ENCODE measurements around a stretch of chr3.

GRCh38 chr3:10186176-10186561 lies 21.4 kb downstream of the IRAK2 start:
- PRO-cap: no peak

DNA sequence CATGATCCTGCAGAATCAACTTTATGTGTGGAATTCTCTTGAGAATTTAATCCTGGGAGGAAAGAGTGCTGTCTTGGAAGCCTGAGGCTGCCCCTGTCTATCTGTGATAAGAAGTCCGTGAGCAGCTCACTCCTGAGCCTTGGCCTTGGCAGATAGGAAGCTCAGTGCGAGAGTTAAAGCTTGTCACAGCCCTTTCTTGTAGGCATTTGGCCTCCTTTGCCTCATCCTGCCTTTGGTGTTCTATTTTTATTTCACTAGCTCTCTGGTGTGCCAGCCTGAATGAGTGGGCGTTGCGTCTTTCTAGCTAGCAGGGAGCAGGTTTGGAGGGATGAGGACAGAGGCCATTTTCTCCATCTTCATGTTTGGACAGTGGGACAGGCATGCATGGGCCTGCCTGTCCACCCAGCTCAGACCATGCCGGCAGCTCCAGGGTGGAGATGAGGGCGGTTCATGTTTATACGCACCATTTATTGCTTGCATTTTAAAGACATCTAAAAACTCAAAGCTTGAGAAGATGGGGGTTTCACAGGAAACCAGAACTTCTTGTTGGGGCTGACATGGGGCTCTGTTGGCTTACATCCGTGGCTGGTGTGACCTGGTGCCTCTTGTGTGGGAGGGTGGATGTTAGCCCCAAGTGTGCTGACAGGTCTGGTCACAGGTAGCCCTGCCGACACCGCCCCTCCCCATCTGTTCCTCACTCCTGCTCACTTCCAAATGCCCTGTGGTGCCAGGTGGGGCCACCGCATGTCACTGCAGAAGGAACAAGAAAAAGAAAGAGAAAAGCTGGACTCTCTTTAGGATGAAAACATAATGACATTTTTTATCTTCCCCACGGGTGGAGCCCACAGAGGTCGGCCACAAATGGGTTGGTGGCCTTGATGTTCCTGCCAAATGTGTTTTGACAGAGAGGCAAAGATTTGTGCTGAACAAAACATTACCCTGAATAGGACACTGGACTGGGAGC lies 29.9 kb downstream of the IRAK2 start:
- PRO-cap: no peak

DNA sequence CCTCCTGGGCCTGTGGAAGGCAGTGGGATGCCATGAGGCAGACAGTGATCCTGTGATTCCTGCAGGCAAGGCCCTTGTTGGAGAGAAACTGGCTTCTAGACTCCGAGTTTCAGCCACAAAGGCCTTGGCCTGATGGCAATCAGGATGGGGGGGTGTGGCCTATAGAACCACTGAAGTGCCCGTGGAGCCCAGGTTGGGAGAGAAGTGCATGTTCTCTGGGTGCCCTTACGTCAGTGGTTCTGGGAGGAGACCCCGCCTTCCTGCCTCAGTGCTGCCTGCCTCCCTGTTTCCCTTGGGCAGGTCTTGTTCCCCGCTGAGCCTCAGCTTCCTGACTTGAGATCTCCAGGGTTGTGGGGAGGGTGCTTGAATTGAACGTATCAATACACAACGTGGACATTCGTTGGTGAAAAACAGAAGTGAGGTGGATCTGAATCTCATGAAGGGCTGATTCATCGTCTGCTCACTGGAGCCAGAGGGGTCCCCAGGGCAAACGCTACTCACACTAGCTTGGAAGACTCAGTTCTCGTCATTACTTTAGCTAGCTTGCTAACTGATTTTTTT lies 31.8 kb downstream of the IRAK2 start:
- PRO-cap: no peak

- PRO-cap: no peak
These were observed 24.6 kb upstream of the TATDN2 start for GRCh38 chr3:10223536-10224140.

DNA sequence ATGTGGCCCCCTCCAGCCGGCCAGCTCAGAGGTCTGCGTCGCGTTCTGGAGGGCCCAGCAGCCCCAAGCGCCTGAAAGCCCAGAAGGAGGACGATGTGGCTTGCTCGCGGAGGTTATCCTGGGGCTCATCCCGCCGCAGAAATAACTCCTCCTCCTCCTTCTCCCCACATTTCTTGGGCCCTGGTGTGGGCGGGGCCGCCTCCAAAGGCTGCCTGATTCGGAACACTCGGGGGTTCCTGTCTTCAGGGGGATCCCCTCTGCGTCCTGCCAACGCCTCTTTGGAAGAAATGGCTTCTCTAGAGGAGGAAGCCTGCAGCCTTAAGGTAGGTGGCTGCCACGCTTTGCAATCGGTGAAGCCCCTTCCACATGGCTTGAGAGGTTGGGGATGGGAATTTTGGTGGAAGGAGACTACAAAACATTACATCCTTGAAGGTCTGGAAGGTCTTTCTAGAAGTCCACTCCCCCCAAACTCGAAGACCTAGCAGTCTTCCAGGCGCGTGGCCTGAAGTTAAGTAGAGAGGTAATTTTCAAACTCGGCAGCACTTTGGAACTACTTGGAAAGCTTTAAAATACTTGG lies 1.1 kb downstream of the TATDN2 start:
- PRO-cap: unidirectional peak, minus-strand start at position 143 of the sequence

DNA sequence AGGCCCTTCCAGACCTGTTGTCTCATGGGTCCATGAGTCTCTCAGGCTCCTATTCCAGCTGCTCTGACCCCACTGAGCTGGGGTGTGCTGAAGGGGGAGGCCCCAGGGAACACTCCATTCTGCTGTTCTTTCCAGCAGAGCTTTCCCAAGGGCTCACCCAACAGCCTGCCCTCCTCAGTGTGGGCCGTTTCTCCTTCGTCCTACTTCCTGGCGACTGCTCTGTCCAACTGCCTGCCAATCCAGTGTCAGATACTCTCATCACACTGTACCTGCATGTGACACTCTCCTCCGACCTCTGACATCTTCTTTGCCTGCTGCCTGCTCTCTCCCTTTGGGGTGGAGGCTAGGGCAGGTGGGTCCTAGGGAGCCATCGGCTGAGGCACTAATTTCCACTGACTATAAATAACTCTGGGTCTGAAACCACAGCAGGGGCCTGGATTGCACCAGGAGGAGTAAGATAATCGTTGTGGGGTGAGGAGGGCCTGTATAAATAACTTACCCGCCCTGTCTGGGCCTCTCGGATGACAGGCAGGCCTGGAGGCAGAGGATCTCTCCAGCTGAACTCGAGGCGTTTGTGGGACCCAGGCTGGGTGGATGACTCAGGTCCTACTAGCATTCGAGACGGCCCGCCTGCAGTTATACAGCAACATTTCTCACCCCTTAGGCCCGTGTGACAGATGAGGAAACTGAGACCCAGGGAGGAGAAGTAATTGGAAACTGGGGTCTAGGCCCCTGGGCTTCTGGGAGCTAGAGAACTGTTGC lies 67.0 kb downstream of the ATP2B2 start:
- PRO-cap: no peak

DNA sequence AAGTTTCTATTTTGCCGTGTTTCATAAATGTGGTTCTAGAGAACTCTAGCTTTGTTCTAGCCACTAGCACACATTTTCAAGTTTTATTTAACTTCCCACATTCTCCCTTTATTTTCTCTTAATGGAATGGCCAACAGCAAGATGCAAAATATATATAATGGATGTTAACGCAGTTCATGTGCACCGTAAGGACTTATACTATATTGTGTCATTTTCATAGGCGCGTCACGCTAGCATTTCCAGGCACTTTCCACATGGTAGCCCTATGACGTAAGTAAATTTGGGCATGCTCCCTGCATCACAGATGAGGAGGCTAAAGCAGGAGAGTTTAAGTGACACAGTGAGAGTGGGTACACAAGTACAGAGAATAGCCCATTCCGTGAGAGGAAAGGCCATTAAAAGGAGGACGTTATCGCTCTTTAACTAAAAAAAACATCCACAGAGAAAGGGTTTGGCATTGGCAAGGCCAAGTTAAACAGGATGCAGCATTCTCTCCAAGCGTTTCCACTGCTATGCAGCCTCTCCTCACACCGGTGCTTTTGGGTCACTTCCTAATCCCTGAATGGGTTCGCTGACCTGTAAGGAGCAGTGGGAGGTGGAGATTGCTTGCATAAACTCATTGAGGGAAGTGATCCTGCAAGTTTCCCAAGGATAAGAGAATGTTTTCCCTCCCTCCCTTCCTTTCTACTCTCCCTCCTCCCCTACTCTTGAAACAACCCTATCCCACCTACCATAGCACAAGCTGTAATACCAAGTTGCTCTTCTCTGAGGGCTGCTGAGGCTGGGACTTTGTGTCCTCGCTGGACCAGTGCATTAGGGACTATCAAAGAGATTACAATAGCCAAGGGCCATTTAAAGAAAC lies 147.7 kb downstream of the VGLL4 start:
- PRO-cap: no peak

GRCh38 chr3:11557812-11558824 lies 85.6 kb downstream of the VGLL4 start:
- PRO-cap: no peak

- PRO-cap: no peak
These were observed 42.0 kb downstream of the VGLL4 start for GRCh38 chr3:11601338-11602424.

DNA sequence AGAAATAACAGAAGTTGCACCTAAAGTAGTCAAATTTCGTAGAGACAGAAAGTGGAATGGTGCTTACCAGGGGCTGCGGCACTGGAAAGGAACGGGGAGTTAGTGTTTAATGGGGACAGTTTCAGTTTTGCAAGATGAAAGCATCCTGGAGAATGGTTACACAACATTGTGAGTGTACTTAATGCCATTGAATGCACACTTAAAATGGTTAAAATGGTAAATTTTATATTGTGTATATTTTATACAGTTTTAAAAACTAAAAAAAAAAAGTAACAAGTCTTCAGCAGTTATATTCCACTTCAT lies 27.4 kb downstream of the PPARG start:
- PRO-cap: no peak

- PRO-cap: no peak
These were observed 53.7 kb upstream of the TSEN2 start for GRCh38 chr3:12430519-12431108.

DNA sequence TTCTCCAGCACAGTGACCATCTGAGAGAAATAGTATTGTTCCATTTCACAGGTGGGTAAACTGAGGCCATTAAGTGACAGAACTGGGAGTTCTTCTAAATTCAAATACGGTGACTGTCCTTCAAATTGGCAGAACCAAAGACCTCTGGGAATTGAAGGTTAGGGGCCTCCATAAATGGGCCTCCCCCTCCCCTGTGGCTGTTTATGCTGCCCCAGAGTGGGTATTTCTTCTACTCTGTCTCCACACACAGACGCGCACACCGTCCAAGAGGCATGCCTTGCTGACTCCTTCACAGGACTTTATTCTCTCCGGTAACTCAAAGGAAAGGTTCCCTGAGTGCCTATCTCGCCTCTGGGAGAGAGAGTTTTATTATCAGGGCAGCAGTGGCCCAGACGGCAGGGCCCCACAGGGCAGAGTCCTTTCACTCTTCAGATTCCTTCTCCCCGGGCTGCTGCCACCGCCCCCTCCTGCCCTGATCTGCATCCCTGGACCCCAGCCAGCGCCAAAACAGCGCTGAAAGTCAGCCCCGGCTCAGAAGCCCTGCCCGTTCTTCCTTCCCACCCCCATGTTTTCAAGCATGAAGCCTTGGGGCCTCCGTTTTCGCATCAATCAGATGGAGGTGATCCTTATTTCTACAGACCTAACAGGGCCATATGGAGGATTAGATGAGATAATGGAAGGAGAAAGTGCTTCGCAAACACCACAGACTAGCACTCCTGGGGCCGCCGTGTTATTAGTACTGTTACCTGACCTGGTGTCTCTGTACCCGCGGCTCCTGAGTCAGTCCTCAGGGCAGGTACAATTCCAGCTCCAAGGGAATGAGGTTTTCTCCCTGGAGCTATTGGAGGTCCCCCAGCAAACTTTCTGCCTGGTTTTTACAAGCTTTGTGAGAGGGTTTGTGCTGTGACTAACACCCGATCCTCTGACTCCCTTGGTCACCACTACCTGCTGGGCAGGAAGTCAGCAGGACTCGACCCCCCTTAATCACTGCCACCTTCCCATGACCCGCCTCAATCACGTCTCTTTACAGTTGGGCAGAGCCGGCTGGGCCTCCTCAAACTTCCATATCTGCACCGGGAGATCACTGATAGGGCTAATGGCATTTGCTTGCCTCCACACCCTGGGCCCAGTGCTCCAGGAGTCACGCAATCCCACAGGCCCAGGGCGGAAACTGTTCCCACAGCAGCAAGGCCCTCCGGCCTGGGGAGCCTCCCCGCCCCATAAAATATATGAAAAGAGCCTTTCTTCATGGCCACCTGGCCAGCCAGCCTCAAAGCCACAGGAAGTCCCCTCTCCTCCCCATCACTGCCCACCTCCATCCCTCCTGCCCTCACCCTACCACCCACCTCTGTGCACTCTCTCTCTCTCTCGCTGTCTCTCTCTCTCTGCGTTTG lies 39.5 kb upstream of the TSEN2 start:
- PRO-cap: no peak

DNA sequence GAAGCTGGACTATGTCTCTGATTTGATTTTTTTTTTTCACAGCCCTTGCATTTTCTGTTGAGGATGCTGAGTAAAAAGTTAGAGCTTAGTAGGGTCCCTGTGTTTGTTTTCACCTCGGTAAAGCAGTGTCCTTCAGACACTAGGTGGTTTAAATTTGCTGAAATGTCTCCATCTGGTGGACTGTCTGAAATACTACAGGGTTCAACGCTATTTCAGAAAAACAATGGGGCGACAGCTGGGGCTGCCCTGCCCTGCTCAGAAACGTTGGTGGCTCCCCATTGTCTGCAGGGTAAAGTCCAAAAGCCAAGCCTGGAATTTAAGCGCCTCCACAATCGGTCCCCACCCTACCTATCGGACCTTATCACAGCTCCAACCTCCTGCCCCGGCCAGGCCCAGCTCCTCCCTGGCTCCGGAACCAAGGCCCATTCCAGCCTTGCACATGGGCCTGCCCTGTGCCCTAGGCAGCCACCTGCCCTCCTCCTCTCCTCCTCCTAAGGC lies 4.4 kb upstream of the TSEN2 start:
- PRO-cap: no peak

- PRO-cap: no peak
These were observed 807 bp upstream of the MKRN2 start for GRCh38 chr3:12555955-12556605.

DNA sequence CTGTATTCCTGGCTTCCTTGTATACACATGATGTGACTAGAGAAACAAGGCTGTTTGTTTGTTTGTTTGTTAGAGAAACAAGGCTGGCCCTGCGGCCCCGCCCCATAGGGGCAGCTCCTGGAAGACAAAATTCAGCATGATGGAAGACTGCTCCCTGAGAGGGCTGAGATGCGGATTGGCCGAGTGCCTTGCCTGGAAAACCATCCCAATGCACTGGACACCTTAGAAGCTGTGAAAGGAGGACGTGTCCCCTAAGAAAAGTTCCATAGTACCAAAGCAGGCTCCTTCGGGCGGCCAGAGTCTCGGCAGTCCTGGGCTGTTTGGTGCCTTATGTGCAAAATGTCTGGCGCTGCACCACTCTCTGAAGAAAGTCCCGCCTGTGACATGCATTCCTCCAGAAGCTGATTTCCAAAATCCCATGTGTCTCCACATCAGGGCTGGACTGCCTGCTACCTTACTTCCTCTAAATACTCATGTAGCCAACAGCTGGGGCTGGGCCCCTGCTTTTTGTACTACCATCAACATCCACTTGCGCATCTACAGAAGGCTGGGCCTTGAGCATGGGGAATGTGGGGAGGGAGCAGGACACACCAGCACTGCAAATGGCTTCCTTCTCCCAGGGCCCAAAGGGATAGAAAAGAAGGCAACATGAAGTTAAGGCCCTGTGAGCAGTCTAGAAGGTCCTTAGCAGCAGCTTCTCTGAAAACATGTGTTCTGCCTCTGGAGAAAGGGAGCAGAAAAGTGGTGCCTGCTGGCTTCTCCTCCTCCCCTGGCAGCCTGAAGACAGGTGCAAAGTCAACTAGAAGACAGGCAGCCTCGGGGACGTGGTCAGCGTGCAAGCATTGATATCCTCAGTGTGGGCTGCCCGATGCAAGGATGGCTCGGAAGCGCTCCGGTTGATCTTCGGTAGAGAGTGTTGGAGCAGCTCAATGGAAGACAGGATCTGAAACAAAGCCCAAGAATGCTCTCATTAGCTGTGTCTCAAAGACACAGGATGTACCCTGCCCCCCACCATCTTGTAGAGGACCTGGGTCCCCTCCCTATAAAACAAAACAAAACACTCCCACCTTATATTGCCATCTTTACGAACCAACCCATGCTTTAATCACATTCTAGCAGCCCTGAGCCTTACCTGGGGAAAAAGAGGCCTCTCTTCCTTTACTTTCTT lies 27.2 kb downstream of the MKRN2 start:
- PRO-cap: no peak

DNA sequence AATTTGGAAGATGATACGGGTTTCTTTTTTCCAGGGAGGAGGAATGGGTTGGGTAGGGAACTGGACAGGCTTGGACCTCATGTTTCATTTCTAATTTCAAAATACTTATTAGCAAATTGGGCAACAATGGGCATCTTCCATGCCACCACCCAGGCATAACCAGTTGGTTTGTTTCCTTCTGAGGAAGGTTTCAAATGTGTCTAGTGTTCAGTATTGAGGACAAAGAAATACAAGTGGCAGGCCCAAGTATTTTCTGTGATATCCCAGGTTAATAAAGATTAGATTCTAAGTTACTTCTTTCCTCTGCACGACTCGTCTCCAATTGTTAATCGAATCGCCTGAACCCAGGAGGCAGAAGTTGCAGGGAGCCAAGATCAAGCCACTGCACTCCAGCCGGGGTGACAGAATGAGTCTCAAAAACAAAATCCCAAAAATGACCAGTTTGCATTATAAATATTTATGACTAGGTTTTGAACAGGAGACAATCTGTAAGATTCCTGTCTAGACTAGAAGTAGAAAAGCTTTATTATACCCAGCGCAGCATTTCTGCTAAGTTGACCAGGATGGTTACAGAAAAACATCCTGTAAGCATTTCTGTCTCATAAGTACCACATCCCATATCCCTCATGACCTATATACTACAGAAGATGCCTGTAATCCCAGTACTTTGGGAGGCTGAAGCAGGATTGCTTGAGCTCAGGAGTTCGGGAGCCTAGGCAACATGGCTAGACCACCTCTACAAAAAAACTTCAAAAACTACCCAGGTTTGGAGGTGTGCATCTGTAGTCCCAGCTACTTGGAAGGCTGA lies 6.7 kb downstream of the RPL32 start:
- PRO-cap: no peak

DNA sequence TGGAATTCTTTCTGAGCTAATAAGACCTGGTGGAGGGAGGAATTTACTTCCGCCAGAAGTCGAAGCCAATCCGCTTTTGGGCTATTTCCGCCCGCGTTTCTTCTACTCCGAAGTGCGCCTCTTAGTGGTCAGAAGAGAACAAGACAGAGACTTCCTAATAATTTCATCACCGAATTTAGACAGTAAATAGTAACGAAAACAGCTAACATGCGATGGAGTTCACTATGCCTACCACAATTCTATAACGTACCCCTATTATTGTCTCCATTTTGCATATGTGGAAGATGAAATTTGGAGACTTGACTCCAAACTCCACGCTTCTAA lies 356 bp upstream of the RPL32 start:
- PRO-cap: no peak

DNA sequence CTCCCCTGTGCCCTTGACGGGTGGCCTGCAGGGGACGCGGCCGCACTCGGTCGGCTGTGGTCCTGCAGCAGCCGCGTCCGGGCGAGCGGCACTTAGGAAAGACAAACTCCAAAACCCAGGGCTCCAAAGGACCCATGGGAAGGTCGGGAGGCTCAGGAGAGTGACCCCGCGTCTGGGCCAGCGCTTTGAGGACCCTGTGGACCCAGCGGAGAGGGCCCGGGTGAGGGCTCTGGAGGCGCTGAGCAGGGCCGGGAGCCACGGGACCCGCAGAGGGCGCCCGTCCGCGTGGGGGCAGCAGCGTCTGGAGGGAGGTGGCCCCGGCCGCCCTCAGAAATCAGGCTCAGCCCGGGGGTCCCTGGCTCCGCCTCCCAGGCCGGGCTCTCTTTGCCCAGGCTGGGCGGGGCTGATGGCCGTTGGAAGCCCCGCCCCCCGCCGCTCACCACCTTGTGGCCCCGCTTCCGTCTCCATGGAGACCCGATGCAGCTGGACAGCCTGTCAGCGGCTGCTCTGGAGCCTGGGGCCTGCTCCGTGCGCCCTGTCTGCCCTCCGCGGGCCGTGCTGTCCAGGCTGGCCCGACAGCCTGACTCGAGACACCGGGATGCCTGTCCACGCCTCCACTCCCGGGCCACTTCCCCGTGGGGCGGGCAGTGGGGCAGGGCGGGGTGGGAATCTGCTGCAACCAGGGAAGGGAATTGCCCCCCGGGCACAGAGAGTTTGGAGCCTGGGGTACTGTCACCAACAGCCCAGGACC lies 34.7 kb upstream of the RPL32 start:
- PRO-cap: no peak

- PRO-cap: no peak
These were observed 56.0 kb upstream of the RPL32 start for GRCh38 chr3:12897295-12897884.

DNA sequence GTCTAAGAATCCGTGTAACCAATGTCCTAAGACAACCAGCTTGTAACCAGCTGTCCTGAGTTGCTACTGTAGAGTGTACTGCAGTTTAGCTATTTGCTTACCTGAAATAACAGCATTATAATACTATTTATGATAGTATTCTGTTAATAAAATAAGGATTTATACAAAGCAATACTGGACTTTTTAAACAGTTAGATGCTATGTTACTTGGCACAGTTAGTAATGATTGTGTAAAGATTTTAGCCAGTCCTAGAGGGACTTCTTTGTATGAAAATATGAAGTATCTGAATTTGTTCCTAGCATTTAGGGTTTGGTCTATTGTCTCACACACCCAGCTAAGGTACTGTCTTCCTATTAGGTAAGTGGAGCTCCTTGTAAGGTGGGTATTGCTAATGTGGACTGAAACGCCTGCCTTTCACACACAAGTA lies 58.7 kb upstream of the RPL32 start:
- PRO-cap: no peak